Daoy (cell line): ENCODE measurements around the gene SPATA33.

- RAMPAGE, long total RNA = no peak
Measured at GRCh38 chr16:89293237-89294131, 76.0 kb downstream of the ZNF778 start.

- RAMPAGE, long total RNA = no peak
Measured at GRCh38 chr16:89295823-89296950, 78.7 kb downstream of the ZNF778 start.

- RAMPAGE, long total RNA = no peak
Measured at GRCh38 chr16:89315522-89316065, 98.1 kb downstream of the ZNF778 start.

DNA sequence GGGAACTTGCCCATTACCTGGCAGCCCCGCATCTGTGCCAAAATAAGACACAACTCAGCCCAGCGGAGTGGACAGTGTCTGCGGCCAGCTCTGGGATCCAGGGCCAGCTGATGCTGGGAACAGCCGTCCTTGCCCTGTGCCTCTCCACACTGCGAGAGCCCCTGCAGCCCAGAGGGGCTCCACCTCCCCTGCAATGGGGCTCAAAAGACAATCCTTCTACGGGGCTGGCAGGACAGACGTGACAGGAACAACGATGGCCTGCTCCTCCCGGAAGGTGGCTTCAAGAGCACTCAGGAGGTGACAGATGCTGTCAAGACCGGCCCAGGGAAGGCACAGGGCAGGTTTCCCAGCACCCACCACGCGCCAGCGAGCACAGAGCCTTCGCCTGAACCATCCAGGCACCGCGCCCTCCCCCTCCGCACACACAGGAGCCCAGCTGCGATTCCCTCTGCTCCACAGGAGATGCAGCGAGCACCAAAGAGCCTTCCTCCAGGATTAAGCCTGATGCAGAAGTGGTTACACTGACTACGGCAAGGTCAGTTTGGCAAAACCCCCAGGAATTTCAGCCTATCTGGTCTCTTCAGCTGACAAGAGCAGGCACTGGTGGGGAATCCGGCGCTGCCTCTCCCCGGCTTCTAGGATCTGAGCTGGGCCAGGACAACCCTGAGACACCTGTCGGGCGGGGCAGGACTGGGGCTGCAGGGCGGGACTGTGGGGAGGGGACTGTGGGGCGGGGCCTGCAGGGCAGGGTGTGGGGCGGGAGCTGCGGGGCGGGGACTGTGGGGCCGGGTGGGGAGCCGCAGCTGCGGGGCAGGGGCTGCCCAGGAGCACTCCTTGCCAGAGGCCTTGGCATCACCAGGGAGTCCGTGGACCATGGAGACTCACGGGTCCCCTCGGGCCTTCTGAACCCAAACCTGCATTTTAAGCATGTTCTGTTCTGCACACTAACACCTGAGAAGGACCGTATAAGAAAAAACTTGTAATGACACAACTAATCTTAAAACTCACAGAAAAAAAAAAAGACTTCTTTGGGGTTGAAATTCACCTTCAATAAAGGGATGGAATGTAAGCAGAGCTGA, 103.5 kb downstream of the ZNF778 start:
- RAMPAGE, long total RNA = no peak

- RAMPAGE, long total RNA = no peak
Measured at GRCh38 chr16:89322683-89323397, 105.3 kb downstream of the ZNF778 start.

DNA sequence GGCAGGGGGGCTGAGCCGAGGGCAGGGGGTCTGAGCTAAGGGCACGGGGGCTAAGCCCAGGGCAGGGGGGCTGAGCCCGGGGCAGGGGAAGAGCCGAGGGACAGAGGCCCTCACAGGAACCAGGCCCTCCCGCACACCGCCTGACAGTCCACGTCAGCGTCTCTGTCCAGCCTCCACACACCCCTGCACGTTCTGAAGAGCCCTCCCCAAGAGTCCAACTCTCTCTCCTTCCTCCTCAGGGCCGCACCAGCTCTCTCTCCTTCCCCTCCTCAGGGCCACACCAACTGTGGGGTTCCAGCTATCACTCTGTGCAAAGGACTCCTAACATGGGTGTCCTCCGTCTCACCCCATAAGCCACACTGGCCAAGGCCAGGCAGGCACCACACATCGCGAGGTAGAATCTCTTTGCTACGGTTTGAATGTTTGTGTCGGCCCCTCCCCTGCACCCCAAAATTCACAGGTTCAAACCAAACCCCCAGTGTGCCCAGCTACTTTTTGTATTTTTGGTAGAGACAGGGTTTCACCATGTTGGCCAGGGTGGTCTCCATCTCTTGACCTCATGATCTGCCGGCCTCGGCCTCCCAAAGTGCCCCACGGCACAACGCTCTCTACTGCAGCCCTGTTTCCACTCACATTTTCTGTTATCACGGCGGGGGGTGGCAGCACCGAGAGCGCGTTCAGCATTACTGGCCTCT, 106.2 kb downstream of the ZNF778 start:
- RAMPAGE, long total RNA = no peak

GRCh38 chr16:89364373-89365077, 125.8 kb downstream of the ANKRD11 start:
- RAMPAGE, long total RNA = no peak

- RAMPAGE, long total RNA = no peak
Measured at GRCh38 chr16:89371632-89372127, 118.7 kb downstream of the ANKRD11 start.

GRCh38 chr16:89372717-89373198, 117.6 kb downstream of the ANKRD11 start:
- RAMPAGE, long total RNA = no peak

GRCh38 chr16:89389237-89389475, 101.2 kb downstream of the ANKRD11 start:
- RAMPAGE, long total RNA = no peak

DNA sequence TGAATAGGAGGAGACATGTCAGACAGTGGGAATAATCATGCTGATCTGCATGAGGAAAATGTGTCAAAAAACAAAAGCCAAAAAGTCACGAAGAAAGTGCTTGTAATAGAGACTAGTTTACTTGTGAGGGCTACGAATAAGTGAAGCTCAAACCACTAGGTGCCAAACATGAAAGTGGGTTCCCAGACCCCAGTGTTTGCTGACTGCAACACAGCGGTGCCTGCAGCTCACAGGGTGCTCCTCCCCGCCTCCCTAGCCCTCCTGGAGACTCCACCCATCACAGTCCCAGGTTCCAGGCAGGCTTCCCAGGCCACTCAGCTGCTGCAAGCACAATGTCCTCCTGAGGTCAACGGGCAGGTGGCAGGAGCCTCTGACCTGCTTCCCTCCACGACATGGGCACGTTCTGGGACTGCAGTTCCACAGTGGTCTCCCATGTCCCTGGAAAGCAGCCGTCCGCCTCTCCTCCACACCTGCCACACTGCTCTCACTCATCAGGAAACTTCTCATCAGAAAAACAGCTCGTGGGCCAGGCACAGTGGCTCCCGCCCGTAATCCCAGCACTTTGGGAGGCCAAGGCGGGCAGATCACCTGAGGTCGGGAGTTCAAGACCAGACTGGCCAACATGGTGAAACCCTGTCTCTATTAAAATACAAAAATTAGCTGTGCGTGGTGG, 96.4 kb downstream of the ANKRD11 start:
- RAMPAGE, long total RNA = no peak

DNA sequence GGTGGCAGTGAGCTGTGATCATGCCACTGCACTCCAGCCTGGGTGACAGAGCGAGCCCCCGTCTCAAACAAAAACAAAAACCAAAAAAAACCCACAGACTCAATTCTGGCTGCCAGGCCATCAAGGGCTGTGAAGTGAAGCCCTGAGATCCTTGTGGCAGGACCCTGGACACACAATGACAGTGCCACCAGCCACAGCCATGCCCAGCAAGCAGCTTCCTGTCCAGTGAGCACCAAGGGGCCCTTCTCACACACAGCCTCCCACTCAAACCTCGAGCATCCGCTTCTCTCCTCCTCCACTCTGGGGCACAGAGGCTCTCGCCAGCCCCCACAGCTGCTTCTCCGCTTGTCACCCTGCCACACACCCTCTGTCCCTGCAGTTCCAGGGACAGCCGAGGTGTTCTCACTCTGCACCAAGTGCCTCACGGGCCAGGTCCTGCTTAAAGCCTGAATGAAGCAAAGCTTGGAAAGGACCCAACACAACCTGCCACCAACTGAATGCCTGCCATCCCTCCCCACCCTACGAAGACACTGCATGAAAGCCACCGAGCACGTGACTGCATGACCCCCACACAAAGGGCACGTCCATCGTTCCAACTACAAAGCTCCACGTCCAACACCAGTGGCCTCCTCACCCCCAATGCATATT, 43.7 kb downstream of the ANKRD11 start:
- RAMPAGE, long total RNA = no peak

GRCh38 chr16:89460595-89461199, 29.7 kb downstream of the ANKRD11 start:
- RAMPAGE, long total RNA = no peak

DNA sequence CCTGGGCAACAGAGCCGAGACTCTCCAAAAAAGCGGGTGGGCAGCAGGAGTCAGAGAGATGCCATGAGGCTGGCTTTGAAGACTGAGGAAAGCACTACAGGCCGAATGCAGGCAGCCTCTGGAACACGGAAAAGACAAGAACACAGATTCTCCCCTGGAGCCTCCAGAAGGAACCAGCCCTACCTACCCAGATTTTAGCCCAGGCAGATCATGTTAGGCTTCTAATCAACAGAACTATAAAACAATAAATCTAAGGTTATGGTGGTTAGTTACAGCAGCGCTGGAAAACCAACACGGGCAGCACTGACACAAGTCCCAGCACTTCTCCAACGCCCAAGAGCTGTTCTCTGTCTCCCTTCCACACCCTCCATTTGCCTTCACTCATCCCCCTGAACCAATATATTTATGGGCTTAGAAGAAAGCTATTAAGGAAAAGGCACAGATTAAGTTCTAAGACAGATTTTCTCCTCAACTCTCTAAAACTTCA, 7.6 kb downstream of the ANKRD11 start:
- RAMPAGE, long total RNA = no peak

DNA sequence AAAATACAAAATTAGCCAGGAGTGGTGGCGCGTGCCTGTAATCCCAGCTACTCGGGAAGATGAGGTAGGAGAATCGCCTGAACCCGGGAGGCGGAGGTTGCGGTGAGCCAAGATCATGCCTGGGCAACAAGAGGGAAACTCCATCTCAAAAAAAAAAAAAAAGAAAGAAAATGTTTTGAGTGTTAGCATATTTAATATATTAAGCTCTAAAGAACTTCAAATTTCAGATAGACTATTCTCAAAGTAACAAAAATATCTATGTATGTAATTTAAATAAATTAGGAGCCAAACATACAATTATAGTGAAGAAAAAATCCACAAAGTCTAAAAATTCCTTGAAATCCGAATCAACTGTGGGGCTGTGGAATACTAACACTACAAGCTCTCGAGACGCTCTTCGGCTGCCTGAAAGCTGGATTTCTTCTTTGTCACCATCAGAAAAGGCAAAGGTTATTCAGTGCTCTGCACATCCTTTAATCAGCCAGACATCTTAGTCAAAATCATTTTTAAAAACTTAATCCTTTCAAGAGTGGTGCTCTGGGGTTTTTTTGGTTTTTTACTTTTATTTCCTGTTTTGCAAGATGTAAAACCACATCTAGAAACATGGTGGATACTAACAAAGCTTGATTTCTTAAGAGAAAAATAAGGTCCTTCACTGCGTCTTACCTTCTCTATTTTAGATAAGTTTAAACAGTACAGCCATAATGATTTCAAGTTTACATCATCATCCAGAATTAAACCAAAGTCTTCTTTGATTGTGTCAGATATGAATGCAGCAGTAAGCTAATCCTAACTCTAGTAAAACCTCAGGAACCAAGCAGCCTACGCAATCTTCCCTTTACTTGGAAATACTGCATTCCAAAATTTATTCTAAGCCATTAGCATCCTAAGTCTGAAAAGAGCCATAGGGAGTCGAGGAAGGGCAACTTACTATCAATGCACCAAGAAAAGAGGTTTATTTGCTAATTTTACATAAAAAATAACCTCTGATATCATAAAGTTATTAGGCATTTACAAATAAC, 6.4 kb downstream of the ANKRD11 start:
- RAMPAGE, long total RNA = no peak

GRCh38 chr16:89506749-89507327, 1.4 kb upstream of the SPG7 start:
- RAMPAGE, long total RNA = no peak

DNA sequence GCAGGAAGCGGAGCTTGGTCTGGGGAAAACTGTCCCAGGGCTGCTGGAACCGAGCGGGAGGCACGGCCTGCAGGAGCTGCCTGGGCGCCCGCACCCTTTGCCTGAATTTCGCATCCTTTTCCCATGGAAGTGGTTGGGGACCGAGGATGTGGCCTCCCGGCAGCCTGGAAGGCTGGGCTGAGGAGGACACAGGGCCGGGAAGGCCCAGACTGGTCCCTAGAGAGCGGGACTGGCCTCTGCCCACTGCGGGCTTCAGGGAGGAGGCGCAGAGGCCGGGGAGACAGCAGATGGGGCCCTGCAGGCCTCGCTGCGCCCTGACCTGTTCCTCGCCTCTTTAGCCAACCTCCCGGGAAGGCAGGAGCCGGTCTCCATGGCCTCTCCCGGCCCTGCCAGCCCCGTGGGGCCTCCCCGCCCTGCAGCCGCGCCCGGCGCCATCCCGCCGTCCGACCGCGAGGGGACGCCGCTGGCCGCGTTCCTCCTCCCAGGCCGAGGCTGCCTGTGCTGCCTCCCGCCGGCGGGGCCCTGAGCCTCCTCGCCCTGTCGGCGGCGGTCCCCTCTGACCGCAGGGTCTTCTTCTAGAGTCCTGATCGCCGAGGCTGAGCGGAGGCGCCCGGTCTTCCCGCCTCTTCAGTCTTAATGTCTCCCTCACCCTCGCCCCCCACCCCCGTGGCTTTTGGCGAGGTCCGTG, 1.1 kb upstream of the CPNE7 start:
- RAMPAGE, long total RNA = no peak

GRCh38 chr16:89614031-89614528, 638 bp downstream of the DPEP1 start:
- RAMPAGE, long total RNA = no peak

DNA sequence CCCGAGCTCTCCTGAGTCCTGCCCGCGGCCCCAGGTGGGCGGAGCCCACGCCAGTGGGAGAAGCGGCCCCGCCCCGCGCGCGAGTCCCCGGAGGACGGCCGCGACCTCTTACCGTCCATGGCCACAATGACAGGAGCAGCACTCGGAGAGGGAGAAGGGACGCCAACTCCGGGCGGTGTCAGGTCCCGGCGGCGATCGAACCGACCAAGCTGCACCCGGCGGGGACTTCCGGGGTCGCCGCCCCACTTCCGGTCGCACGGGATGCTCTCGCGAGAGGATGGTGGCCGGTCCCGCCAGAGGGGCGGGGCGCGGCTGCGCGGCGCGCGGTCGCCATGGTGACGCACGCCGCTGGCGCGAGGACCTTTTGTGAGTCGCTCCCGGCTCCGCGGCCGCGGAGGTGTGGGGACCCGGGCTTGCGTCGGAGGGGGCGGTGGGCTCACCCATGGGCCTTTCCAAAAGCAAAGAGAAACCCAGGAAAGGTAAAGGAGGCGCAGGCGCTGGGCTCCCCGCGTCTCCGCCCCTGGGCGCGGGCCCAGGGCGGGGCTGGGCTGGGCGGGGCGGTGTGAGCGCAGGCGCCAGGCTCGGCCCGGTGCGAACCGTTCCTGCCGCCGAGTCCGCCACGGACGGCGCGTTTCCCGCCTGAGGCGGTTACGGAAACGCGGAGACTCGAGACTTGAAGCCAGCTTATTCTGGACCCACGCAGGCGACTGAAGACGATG, at the start of gene SPATA33:
Gene SPATA33 (plus strand): TSS at position 367 of the 719 bp plus-strand sequence.
- RAMPAGE, long total RNA = start-site peak on the plus strand centred at position 338 of the sequence, 42 bp wide, 23 and 16 reads in 2 replicates; start-site peak on the plus strand centred at position 592 of the sequence, 55 bp wide, 22 and 7 reads in 2 replicates

DNA sequence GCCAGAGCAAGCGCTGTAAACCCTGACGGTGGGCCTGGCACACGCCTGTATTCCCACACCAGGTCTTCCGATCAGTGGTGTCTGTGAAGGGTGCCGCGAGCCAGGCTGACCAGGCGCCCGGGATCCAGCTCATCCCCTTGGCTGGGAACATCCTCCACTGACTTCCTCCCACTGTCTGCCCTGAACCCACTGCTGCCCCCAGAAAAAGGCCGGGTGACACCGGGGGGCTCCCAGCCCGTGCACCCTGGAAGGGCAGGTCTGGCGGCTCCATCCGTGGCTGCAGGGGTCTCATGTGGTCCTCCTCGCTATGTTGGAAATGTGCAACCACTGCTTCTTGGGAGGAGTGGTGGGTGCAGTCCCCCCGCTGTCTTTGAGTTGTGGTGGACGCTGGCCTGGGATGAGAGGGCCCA, 5.8 kb downstream of the SPATA2L start:
- RAMPAGE, long total RNA = no peak